Daoy (cell line): Measurements from ENCODE around the genes RPSA2, UQCRFS1 and CCNE1.

- RAMPAGE, long total RNA, result no peak
Measured at GRCh38 chr19:23649808-23650288, 37.2 kb downstream of the ZNF675 start.

- RAMPAGE, long total RNA, result no peak
Measured at GRCh38 chr19:23762599-23763865, at the start of gene RPSA2. Gene RPSA2 (plus strand): TSS chr19:23763004.

GRCh38 chr19:24002365-24002761, 84.6 kb upstream of the ZNF254 start:
- RAMPAGE, long total RNA, result no peak

DNA sequence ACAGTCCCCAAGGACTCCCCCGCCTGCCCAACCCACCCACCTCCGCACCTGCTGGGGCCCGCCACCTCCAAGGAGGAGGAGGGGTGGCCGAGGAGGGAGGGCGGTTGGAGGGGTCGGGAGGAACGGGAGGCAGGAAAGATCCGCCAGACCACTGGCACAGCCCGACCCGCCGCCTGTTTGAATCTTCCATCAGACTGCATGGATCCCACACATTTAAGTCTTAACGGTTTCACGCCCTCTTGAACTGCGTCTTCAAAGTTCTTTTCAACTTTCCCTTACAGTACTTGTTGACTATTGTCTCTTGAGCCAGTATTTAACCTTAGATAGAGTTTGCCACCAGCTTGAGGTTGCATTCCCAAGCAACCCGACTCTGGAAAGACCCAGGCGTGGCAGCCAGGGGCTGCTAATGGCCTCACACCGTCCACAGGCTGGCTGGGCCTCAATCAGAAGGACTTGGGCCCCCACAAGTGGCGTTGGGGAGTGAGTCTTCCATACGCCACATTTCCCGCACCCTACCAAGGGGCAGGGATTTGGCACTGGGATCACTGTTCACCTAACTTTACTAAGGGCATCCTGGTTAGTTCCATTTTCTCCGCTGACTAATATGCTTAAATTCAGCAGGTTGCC, 84.1 kb upstream of the ZNF254 start:
- RAMPAGE, long total RNA, result no peak

- RAMPAGE, long total RNA, result no peak
Measured at GRCh38 chr19:24093364-24093934, 6.5 kb downstream of the ZNF254 start.

DNA sequence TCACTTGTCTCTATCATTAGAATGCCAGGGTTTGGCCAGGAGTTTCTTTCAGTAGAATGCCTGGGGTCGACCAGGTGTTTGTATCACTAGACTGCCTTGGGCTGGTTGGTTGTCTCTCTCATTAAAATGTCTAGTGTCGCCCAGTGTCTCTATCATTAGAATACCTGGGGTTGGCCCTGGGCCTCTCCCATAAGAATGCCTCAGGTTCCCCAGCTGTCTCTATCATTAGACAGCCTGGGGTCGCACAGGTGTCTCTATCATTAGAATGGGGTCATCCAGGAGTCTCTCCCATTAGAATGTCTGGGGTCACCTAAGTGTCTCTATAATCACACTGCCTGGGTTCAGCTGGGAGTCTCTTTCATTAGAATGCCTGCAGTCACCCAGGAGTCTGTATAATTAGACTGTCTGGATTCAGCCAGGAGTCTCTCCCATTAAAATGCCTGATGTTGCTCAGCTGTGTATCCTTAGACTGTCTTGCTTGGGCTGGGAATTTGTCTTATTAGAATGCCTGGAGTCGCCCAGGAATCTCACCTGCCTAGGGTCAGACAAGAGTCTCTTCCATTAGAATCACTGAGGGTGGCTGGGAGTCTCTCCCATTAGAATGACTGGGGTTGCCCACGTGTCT, 1450.3 kb downstream of the UQCRFS1 start:
- RAMPAGE, long total RNA, result no peak

- RAMPAGE, long total RNA, result no peak
Measured at GRCh38 chr19:27771583-27772207, 1441.3 kb downstream of the UQCRFS1 start.

GRCh38 chr19:28534795-28535853, 677.8 kb downstream of the UQCRFS1 start:
- RAMPAGE, long total RNA, result no peak

- RAMPAGE, long total RNA, result no peak
Measured at GRCh38 chr19:28608435-28609850, 604.0 kb downstream of the UQCRFS1 start.

GRCh38 chr19:29212890-29213431, at the start of gene UQCRFS1:
Gene UQCRFS1 (minus strand): TSS chr19:29213151.
- RAMPAGE, long total RNA, result no peak

GRCh38 chr19:29708145-29709204, 6.6 kb downstream of the C19orf12 start:
- RAMPAGE, long total RNA, result no peak

GRCh38 chr19:29811263-29812339, at the start of gene CCNE1:
Gene CCNE1 (plus strand): TSS chr19:29811991.
- RAMPAGE, long total RNA, result no peak

DNA sequence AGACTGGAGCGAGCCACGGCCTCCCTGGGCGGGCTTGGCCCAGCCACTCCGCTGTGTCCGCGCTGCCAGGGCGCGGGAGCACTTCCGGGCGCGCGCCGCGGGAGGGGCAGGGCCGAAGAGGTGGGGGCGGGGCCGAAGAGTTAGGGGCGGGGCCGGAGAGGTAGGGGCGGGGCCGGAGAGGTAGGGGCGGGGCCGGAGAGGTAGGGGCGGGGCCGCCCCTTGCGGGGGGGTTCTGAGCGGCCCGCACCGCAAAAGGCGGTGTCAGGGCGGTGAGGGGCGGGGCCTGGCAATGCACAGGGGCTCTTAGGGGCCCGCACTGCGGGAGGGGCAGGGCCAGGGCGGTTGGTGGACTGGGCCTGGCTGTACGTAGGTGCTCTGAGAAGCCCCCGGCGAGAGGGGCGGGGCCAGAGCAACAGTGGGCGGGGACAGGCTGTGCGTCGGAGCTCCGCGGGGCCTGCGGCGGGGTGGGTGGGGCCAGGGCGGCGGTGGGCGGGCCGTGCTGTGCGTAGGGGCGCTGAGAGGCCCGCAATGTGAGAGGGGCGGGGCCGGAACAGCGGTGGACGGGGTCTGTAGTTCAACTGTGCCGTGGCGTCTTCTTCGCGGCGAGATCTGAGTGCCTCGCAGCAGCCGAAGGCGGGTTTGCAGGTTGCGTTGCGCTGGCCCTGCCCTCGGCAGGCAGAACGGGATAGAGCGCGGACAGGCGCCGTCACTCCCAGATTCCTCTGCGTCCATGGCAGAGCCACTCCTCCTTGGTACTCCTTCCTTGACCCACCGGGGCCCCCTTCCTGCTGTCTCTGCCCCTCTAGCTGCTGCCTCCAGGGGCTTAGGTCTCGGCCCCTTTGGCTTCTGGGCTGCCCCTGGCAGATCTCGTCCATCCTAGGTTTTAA, 33.1 kb downstream of the CCNE1 start:
- RAMPAGE, long total RNA, result no peak

DNA sequence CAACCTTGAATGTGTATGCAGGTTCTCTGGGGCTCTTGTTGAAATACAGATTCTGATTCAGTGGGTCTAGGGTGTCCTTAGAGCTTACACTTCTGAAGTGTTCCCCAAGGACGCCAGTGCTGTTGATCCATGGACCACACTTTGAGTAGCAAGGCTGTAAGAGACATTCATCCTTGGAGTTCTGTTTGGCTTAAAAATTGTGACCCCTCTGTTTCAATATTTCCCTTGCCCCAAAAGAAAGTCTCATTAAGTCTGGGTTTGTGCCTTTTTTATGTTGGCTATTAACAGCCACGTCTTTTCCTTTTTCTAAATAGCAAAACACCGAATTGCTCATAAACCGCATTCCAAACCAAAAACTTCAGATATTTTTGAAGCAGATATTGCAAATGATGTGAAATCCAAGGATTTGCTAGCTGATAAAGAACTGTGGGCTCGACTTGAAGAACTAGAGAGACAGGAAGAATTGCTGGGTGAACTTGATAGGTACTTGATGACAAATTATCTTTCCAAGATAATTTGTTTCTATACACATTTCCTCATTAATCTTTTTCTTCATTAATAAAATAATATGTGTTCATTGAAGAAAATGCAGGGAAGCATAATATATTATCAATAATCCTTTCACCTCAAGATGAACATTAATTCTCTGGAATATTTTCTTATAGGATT, 65.3 kb downstream of the URI1 start:
- RAMPAGE, long total RNA, result no peak

GRCh38 chr19:30222573-30222824, 149.7 kb upstream of the ZNF536 start:
- RAMPAGE, long total RNA, result no peak

- RAMPAGE, long total RNA, result no peak
Measured at GRCh38 chr19:30226436-30226925, 145.7 kb upstream of the ZNF536 start.

DNA sequence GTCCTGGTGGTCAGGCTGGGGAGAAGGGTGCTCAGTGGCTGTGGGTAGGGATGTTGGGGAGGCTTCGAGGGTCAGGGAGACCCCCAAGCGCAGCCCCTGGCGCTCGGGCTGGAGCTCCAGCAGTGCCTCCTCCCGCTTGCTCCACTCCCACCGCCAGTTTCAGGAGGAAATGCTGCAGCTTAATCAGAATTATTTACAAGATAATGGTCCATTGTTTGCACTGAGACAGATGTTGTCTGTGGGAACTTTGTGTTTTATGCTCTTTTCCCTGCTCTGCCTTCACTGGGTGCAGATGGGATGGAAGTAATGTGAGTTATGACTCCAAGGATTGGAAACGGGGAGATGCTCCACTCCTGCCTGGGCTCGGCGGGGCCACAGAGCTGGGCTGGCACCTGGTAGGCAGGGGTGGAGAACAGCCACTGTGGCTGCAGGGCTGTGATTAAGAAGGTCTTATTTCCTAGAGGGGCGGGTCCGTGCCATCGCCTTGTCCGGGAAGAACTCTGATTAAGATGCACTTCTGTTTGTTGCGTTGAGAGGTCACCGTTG, 192.4 kb downstream of the ZNF536 start:
- RAMPAGE, long total RNA, result no peak

GRCh38 chr19:31347473-31347980, 1.7 kb downstream of the TSHZ3 start:
- RAMPAGE, long total RNA, result no peak

DNA sequence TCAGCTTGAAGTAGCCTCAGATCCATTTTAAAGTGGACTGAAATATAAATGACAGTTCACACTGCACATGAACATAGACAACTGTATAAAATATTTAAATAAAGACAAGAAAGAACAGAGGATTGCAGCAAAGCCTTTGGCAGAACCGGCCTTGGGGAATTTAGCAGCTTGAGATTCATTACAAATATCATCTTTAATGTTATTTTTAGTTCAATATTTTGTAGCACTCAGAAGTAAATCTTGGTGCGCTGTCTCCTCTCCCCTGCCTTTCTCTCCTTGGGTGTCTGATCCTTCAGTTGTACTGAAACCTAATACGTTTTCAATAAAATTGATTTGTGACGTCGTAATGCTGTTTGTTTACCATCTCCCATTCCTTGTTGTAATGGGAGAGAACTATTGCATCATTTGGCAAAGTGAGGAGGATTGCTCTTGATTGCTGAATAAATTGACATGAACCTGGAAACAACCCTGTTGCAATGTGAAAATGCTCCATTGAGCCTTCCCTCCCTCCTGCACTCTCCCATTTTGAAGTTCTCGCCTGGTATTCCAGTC, 43.2 kb upstream of the TSHZ3 start:
- RAMPAGE, long total RNA, result no peak

DNA sequence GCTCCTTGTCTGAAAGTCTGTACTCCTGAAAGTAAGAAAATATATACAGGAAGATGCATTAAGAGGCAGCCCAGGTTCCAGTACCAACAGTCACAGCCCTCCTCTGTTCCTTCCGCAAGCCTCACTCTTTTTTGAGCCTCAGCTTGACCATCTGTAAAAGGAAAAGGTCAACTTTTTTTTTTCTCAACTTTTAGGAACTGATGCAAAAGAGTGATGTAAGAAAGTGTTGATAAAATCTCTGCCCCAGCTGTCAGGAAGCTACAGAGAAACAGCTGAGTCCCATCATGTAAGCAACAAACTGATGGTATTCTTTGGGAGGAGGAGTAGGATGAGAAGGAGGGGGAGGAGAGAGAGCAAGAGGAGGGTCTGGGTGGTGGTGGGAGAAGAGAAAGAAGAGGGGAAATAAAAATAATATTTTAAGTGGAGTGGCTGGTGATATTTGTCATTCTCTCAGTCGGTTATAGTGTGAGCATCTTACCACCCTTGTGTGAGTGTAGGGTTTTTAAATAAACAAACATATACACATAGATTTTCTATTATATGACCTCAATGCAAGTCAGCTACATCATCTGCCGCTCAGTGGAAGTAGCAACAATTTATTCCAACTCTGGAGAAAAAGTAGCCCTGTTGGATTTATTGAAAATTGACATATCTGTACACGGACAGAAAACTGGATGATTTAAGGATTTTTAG, 234.0 kb upstream of the TSHZ3 start:
- RAMPAGE, long total RNA, result no peak